Osteocyte (in vitro differentiated cells): Measurements from ENCODE around the genes CCDC22, PAGE1, EZHIP and GSPT2.

- PRO-cap, result no peak
Measured at GRCh38 chrX:49204630-49205261, 4.8 kb upstream of the SYP start.

DNA sequence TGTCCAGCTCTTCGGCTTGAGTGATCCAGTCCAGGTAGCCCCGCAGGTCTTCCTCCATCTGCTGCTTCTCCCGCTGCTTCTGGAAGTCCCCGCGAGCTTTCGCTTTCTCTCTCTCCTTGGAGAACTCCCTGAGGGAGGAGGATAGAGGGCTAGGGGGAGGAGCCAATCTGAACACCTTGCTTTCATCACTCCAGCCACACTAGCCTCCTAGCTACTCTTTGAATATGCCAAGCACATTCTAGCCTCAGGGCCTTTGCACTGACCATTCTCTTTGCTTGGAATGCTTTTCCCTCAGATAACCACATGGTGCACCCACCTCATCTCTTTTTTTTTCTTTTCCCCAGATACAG lies 6.2 kb downstream of the CACNA1F start:
- PRO-cap, result no peak

- PRO-cap, result unidirectional peak, plus-strand start at chrX:49235470; unidirectional peak, plus-strand start at chrX:49235523; bidirectional peak, plus-strand start at chrX:49235735, minus-strand start at chrX:49235688
Measured at GRCh38 chrX:49235207-49235853, at the start of gene CCDC22. Gene CCDC22, plus strand, starts transcription at chrX:49235470.

GRCh38 chrX:49266746-49267179 lies 2.3 kb upstream of the FOXP3 start:
- PRO-cap, result no peak

DNA sequence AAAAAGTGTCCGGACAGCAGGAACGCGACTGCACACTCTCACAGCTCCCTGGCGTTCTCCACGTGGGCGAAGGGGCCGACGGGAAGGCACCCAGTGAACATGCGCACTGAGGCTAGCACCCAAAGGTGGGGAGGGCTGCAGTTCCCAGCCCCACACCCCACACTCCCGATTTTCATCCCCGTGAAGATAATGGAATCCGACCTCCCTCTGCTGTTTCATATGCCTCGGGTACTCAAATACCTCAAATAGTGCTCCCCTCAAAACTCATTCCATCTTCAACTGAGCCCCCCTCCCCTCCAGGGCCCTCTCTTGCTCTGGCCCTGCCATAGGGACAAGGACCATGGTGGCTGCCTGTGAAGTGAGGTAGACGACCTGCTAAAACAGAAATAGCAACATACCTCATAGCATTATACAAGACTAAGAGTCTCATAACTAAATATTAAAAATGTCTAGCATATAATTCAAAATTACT lies at the start of gene PAGE1:
Gene PAGE1, minus strand, starts transcription at position 59 of the 472 bp plus-strand sequence.
- PRO-cap, result no peak

DNA sequence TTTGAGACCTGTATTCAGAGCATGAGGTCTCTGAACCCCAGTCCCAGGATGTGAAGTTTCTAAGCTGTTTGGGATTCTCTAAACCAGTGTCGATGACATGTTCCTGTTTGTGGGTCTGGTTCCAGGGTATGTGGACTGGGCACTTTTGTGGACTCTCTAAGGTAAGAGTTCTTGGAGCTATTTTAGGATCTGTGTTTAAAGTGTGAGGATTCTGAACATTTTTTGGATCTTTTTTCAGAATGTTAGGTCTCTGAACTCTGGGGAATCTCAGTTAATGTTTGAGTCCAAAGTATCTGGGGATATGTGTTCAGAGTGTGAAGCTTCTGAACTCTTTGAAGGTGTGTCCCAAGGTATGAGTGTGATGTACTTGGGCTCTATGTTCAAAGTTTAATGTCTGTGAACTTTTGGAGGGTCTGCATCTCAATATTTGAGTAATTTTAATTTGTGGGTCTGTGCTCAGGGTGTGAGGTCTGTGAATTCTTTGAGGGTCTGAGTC lies 35.5 kb upstream of the PAGE4 start:
- PRO-cap, result no peak

GRCh38 chrX:49881254-49881643 lies 2.0 kb downstream of the USP27X start:
- PRO-cap, result no peak

DNA sequence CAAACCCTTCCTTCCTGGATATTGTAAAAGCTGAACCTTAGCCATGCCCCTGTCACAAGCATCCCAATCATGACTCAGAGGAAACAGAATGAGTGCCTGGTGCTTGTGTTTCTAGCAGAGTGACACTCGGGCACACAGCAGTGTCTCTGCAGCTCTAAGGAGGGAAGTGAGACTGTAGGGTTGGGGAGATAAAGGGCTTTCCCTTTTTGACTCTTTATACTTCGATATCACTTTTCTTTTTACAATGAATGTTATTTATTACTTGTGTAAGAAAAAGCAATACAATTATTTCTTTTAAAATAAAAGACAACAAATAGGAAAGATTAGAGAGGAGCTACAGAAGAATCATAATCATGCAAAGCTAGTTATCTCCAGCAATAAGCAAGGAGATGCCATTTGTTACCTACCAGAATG lies 83.2 kb downstream of the AKAP4 start:
- PRO-cap, result no peak

DNA sequence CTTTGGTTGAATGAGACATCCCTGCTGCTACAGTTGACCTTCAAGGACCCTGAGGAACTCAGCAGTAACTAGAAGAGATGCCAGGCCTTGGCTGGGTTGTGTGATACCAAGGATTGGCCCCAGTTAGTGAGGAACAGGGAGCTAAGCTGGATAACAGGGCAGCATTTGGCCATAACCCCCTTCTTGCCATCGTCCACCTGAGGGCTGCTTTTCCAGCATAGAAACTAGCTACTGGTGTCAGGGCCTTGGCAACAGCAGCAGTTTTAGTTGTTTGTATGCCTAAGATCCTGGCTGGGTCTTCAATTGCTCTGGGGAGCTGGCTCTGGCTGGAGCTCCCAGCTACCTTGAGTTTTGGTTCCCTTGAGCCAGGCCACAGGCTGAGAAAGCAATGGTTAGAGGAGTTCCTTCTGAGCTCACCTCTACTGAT lies 124.4 kb upstream of the DGKK start:
- PRO-cap, result no peak

GRCh38 chrX:50633553-50634159 lies 163.0 kb upstream of the DGKK start:
- PRO-cap, result no peak

DNA sequence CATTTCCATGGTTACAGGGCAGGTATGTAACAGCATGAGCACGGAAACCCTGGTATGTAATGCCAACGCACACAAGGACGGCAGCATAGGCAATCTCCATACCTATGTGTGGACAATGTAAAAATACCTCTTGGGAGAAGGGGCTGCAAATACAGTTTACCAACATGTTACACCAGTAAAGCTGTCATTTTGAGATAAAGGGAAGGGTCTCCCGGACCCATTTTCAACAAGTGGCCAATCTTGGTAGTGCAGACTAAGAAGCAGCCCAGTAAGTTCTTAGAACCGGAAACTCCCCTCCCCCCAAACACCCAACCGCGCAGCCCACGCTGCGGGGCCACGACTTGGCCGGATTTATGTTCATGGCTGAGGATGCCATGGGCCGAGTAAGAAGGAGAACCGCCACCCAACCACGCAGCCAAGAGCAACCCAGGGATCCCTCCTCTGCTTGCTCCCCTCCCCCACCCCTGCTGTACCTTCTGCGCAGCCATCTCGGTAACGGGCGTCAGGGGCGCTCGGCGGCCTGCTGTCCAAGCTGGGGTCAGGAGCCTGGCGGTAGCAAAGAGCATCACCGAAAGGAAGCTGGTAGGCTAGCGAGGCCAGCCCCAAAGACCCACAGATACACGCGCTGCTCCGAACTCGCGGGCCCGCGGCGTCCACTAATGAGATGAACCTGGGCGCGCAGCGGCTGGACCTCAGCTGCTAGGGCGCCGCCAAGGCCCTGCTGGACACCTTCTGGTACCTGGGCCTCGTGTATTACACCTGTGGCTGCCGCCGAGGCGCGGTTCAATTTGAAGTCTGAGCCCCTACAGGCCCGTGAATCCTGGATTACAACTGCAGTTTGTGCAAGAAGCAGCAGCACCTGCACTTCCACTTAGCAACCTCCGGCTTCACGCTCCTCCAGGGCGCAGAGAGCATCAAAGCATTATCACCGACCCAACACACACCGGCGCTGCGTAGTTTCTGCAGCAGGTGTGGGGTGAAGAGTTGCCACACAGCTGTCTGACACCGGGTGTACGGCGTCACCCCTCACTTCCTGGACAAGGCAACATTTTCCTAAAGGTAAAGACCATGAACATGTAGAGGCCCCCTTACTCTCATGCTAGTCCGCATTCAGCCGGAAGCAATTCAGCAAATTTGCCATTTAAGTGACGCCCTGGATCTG lies 10.7 kb upstream of the EZHIP start:
- PRO-cap, result no peak

DNA sequence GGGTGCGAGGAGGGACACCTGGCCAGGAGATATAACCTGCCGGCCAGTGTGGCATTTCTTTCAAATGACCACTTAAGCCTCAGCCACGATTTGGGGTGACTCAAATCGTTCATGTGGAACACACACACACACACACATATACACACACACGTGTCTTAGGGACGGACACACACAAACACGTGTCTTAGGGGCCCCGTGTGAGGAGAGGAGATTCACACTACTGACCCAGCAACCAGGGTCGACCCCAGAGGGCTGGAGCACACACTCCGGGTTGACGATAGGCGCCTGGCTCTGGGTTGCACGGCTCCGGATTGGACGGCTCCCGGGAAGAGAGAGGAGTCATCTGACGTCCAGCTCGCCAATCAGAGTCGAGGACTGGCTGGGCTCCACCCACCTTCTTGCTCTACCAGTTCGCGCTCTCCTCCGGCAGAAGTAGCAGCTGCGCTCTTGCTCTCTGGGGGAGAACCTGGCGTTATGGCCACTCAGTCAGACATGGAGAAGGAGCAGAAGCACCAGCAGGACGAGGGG lies at the start of gene EZHIP:
Gene EZHIP, plus strand, starts transcription at position 406 of the 528 bp plus-strand sequence.
- PRO-cap, result no peak

- PRO-cap, result unidirectional peak, plus-strand start at chrX:51743414
Measured at GRCh38 chrX:51743010-51744108, at the start of gene GSPT2. Gene GSPT2, plus strand, starts transcription at chrX:51743442.

GRCh38 chrX:51883684-51884294 lies 9.6 kb upstream of the MAGED1 start:
- PRO-cap, result no peak

GRCh38 chrX:52811423-52811874 lies 362 bp downstream of the XAGE5 start:
- PRO-cap, result no peak

DNA sequence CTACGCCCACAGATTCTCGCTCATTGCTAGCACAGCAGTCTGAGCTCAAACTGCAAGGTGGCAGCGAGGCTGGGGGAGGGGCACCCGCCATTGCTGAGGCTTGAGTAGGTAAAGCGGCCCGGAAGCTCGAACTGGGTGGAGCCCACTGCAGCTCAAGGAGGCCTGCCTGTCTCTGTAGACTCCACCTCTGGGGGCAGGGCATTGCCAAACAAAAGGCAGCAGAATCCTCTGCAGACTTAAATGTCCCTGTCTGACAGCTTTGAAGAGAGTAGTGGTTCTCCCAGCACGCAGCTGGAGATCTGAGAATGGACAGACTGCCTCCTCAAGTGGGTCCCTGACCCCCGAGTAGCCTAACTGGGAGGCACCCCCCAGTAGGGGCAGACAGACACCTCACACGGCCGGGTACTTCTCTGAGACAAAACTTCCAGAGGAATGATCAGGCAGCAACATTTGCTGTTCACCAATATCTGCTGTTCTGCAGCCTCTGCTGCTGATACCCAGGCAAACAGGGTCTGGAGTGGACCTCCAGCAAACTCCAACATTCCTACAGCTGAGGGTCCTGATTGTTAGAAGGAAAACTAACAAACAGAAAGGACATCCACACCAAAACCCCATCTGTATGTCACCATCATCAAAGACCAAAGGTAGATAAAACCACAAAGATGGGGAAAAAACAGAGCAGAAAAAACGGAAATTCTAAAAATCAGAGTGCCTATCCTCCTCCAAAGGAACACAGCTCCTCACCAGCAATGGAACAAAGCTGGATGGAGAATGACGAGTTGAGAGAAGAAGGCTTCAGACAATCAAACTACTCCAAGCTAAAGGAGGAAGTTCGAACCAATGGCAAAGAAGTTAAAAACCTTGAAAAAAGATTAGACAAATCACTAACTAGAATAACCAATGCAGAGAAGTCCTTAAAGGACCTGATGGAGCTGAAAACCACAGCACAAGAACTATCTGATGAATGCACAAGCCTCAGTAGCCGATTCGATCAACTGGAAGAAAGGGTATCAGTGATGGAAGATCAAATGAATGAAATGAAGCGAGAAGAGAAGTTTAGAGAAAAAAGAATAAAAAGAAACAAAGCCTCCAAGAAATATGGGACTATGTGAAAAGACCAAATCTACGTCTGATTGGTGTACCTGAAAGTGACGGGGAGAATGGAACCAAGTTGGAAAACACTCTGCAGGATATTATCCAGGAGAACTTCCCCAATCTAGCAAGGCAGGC lies 51.9 kb downstream of the KANTR start:
- PRO-cap, result no peak

DNA sequence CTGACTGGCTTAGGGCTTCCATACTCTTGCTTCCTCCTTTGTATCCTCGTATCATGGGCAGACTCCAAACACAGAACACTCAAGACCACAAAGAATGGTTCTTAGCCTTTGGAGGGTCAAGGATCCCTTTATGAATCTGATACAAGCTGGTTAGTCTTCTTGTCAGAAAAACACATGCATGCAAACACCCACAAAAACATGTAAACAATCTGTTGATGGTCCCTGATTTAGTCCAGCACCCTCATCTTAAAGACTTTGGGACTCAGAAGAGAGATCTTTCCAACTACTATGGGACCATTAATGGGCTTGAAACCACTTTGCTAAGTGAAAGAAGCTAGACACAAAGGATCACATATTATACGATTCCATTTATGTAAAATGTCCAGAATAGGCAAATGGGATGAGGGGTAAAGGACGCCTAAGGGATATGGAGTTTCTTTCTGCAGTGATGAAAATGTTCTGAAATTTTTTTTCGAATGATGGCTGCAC lies 34.0 kb downstream of the KDM5C start:
- PRO-cap, result no peak

DNA sequence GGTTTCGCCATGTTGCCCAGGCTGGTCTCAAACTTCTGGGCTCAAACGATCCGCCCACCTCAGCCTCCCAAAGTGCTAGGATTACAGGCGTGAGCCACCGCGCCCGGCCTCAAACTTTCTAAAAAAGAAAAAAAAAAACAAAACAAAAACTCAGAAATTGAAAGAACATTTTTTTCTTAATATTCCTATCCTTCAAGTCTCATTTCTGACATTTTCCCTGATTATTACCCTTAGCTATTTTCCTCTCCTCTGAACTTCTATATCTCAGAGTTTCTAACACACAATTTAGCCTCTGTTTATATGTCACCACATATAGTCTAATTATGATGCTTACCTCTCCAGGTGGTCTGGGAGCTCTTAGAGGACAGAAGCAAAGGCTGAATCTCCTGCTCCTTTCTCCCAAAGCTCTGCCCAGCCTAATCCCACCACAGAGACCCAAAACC lies 10.8 kb downstream of the KDM5C start:
- PRO-cap, result no peak

DNA sequence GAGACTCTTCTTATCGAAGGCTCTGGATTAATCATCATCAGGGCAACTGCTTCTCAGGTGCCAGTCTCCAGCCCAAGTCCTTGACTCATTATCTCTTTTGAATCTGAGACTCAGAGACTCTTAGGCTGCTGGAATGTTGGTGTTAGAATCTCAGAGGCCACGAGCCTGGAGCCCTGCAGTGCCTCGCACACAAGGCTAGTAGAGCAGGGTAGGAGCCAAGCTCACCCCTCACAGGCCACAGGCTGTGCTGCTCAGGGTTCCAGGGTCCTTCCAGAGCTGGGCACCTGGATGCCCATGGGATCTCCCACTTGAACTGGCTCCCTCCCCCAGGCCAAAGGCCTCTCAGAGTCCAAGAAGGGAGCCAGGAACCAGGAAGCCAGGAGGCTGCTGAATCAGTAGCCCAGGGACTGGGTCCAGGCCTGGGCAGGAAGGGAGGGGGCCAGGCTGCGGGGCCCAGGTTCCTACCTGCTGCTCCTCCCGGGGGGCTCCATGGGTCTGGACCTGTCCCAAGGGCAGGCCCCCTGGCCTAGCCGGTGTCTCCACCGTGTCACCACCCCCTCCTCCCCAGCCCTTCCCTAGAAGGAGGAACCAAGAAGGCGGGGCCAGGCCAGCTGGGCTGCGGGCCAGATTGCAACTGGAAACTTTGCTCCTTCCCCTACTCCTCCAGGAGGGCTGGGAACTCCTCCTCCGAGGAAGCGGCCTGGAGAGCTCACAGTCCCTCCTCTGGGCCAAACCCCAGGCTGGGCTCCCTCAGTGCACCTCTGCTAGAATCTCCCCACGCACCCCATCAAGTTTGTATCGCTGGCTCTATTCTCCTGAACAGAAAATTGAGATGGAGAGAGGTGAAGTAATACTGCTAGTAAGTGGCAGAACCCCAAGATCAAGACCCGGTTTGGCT lies 39.9 kb downstream of the IQSEC2 start:
- PRO-cap, result bidirectional peak, plus-strand start at position 712 of the sequence, minus-strand start at position 573 of the sequence

DNA sequence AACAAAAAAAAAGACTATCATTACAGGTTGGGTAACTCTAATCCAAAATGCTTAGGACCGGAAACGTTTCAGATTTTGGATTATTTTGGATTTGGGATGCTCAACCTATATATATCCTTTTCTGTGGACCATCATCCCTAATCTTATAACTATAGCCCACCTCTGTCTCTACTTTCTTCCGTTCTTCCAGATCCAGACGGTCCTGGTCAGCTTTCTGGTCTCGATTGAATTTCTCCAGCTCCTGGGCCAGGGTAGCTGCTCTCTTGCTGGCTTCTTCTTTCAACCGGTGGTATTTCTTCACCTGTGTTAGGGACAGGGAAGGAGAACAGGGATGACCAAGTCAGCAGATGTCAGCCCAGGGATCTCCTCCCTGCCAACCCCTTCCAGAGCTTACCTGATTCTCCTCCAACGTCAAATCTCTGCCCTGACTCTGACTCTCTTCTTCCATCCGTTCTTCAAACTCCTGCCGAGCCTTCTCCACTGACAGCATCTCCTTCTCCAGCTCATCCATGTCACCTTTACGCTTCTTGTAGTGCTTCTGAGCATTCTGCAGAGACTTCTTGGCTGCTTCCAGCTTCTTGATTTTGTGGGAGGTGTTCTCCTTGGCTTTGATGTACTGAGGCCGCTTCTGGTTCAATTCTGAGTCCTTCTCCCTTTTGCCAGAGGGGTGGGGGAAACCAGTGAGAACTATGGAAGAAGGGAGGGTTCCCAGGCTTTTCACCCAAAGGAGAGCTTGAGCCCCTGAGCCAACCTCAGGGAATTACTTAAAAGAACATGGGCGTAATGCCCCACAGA lies 10.7 kb downstream of the SMC1A start:
- PRO-cap, result no peak